LNCaP clone FGC (cell line): ENCODE measurements around the genes ANKS6 and TGFBR1.

DNA sequence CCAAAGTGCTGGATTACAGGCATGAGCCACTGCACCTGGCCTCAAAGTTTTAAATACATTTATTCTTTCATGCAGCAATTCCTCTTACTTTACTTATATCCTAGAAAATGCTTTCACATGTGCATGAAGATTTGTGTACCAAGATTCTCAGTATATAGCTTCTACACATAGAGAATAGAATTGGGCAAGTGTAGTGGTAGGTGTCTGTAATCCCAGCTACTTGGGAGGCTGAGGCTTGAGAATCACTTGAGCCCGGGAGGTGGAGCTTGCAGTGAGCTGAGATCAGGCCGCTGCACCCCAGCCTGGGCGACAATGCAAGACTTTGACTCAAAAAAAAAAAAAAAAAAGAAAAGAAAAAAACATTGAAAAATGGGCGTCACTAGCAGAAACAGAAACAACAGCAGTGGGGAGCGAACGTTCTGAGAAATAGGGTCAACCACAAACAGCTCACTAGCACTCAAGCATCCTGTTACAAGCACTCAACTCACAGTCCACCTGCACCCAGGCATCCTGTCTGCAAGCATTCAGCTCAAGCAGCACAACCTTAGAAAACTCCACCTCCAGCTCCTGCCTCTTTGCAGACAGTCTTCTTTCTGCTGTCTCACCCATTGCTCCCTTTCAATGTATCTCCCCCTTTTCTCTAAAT lies 17.2 kb downstream of the TRIM14 start:
- RRBS, 2 experiments = no CpG with 5 or more reads among the region's 6 CpGs

DNA sequence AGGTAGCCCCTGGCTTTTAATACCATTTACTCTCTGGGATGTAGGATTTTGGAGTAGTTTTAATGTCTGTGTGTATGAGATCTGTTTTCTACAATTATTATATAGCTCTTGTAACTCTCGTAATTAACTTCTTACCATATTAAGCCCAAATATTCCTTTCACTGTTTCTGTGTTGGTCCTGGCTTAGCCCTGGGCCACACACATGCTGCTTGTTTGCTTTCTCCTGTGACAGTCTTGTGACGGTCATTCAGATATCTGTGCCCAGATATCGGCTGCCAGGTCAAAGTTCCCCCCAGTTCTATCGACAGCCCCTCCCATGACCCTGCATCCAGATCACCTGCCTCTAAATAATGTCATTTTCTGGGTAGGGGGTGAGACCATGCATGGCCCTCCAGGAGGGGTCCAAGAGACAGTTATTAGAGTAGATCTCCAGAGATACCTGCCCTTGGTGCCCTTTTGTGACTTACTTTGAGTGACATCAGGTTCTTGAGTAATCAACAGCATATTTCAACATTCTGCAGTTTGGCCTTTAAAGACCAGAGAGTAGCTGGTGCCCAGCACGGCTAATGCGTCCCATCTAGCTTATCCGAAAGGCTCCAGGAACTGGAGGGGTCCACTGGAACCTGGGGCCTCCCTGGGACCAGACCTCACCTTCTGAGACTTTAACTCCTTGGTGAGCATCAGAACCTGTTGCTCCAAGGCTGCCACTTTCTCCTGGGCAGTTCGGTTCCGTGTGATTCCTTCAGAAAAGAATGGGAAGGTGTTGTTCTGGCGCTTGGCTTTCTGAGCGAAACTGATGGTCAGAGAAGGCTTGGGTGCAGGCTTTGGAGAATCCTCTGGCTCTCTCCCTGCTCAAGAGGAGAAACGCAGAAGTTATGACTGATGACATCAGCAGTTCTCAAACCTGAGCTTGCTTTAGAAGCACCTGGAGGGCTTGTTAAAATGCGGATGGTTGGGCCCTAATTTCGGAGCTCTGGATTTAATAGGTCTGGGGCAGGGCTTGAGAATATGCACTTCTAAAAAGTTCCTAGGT lies 26.8 kb downstream of the TBC1D2 start:
- RRBS, 2 experiments = no CpG with 5 or more reads among the region's 14 CpGs

GRCh38 chr9:98246581-98246964 lies 8.9 kb downstream of the TBC1D2 start:
- RRBS, 2 experiments = no CpG with 5 or more reads among the region's 2 CpGs

- RRBS, 2 experiments = no CpG with 5 or more reads among the region's 15 CpGs
Observed at GRCh38 chr9:98795062-98795980, 1.0 kb downstream of the ANKS6 start.

GRCh38 chr9:98795981-98797261 lies at the start of gene ANKS6:
Gene ANKS6, minus strand, starts transcription at chr9:98796555.
- RRBS, 2 experiments = 2% methylated on average over 69 of the region's 139 CpGs

GRCh38 chr9:98809647-98810259 lies 2.3 kb downstream of the GALNT12 start:
- RRBS, 2 experiments = no CpG with 5 or more reads among the region's 3 CpGs

GRCh38 chr9:98810260-98810809 lies 2.9 kb downstream of the GALNT12 start:
- RRBS, 2 experiments = no CpG with 5 or more reads among the region's 2 CpGs

DNA sequence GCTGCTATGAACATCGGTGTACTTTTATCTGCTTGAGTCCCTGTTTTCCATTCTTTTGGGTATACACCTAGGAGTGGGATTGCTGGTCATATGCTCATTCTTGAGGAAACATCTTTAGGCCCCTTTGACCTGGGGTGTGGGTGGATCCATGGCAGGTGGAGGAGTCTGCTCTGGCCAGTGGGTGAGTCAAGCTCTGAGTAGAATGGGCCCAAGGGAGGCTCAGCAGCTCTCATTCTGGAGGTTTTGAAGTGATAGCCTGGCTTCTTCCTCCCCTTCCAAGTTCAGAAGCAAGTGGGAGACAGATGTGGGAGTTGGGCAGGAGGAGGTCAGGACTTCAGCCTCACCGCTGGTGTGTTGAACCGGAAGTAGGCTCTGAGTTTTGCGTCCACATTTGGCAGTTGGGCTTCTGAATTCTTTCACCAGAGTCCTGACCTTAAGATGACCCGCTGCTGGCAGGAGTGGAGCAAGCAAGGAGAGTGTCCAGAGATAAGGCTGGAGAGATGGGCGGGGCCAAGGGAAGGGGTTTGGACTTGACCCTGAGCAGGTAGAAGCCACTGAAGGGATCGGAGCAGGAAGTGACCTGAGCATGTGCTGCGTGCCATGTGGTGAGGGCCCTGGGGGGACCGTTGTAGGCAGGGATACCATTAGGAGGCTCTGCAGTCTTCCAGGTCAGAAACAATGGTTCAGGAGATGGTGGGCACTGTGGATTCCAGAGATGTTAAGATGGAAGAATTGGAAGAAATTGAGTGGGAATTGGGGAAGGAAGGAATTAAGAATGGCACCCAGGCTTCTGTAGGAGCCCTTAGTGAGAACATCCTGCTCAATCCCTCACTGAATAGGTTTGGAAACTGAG lies 25.7 kb downstream of the GALNT12 start:
- RRBS, 2 experiments = no CpG with 5 or more reads among the region's 9 CpGs

GRCh38 chr9:98866445-98867412 lies 59.3 kb downstream of the GALNT12 start:
- RRBS, 2 experiments = no CpG with 5 or more reads among the region's 7 CpGs

GRCh38 chr9:98972642-98973303 lies 29.1 kb downstream of the COL15A1 start:
- RRBS, 2 experiments = no CpG with 5 or more reads among the region's 7 CpGs

- RRBS, 2 experiments = under 1 to 1% methylated on average over 80 to 82 of the region's 119 CpGs
Observed at GRCh38 chr9:99104978-99105767, at the start of gene TGFBR1. Gene TGFBR1, plus strand, starts transcription at chr9:99105113.

- RRBS, 2 experiments = no CpG with 5 or more reads among the region's 5 CpGs
Observed at GRCh38 chr9:99123096-99123936, 18.4 kb downstream of the TGFBR1 start.

GRCh38 chr9:99135451-99135860 lies 30.5 kb downstream of the TGFBR1 start:
- RRBS, 2 experiments = no CpG with 5 or more reads among the region's 4 CpGs

- RRBS, 2 experiments = no CpG with 5 or more reads among the region's 3 CpGs
Observed at GRCh38 chr9:99820565-99820779, 1.2 kb upstream of the NR4A3 start.

DNA sequence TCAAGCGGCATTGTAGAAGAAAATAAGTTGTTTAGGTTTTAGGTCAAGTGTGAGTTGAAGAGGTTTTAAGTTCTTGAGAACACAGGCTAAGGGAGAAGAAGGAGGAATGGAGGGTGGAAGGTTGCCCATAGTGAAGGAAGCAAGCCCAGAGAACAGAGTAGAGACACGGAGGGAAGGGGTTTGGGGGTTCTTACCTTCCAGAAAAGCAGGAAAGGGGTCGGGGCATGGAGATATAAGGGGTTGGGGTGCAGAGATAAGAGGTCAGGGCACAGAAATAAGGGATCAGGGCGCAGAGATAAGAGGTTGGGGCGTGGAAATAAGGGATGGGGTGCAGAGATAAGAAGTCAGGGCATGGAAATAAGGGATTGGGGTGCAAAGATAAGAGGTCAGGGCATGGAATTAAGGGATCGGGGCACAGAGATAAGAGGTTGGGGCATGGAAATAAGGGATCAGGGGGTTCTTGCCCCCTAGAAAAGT lies 46.1 kb downstream of the INVS start:
- RRBS, 2 experiments = no CpG with 5 or more reads among the region's 6 CpGs

GRCh38 chr9:100669763-100670461 lies 92.0 kb downstream of the CAVIN4 start:
- RRBS, 2 experiments = no CpG with 5 or more reads among the region's 10 CpGs

DNA sequence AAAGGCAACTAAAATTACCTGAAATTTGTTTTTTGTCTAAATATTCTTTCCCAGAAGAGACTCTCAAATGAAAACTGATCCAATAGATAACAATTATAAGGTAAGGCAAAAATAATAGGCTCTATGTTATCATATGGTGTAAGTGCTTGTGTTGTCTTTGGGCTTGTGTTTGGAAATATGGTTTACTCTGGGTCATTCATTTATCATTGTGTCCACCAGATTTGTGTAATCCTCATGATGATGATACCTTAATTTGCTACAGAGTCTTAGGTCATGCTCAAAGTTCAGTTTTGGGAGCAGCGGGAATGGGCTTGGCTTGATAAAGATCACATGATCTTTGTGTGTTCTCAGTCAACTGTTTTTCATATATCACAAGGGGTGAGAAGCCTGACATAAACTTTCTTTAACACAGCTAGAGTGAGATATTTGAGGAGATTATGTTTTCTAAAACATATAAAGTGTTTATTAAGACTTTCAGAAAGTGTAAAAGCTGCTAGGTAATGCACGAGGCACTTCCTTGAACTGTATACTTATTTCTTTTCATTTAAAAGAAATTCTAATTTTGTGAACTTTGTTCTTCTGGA lies 34.2 kb downstream of the PLPPR1 start:
- RRBS, 2 experiments = no CpG with 5 or more reads among the region's 2 CpGs

DNA sequence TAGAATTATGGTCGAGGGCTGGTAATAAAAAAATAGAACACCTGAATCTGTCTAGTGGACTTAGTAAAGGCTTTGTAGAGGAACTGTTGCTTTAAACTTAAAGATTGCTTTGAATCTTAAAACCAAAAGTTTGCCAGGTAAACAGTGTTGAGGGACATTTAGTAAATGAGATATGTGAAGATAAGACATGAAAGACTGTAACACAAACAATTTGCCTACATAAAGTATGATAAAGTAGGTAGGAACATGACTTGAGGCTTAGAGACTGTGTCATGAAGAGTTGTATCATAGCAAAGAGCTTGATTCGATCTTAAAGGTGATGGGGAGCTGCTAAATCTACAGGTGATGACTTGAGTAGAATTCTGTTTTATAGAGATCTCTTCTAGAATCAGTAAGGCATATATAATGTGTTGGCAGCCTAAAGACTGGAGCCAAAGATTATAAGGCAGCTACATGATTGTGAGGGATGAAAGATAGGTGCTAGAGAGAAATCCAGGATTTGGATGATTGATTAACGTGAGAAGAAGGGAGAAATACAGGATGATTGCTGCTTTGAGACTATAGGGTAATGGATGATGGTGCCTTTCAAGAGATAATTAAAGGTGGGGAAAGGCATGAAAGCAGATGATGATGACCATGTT lies 6.3 kb downstream of the ZNF189 start:
- RRBS, 2 experiments = no CpG with 5 or more reads among the region's 3 CpGs

- RRBS, 2 experiments = no CpG with 5 or more reads among the region's 3 CpGs
Observed at GRCh38 chr9:101443936-101444310, 8.3 kb upstream of the ALDOB start.